Upper lobe of left lung (tissue), 5 donors: ENCODE measurements around the genes SWT1 and RGS21.

GRCh38 chr1:183873244-183874151 lies 68.6 kb downstream of the RGL1 start:
- PRO-cap, 2 experiments = no peak in any of the 2 experiments
- RAMPAGE, long total RNA, 4 experiments = start-site peak on the plus strand in 1 of 4 experiments, at chr1:183873366-183874059 at its widest, 6 reads per replicate

DNA sequence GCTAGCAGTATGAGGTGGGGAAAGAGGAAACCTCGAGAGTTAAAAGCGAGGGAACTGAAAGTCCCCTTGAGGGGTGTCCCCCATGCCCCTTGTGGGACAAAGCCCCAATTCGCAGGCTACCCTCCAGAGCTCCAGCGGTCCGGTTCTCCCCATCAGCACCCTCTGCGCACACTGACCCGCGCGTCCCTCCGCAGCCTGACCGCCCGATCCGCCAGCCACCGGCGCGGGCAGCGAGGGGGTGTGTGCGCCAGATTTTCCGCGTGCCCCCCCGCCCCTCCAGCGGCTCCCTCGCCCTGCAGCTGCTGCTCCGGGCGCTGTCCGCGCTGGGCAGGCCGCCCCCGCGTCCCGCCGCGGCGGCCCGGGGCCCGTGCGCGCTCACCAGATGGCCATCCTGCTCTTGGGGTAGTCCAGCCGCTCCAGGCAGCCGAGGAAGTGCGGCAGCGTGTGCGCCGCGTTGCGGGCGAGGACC lies 778 bp downstream of the COLGALT2 start:
- PRO-cap, 2 experiments = no peak in any of the 2 experiments
- RAMPAGE, long total RNA, 4 experiments = no peak in any of the 4 experiments

DNA sequence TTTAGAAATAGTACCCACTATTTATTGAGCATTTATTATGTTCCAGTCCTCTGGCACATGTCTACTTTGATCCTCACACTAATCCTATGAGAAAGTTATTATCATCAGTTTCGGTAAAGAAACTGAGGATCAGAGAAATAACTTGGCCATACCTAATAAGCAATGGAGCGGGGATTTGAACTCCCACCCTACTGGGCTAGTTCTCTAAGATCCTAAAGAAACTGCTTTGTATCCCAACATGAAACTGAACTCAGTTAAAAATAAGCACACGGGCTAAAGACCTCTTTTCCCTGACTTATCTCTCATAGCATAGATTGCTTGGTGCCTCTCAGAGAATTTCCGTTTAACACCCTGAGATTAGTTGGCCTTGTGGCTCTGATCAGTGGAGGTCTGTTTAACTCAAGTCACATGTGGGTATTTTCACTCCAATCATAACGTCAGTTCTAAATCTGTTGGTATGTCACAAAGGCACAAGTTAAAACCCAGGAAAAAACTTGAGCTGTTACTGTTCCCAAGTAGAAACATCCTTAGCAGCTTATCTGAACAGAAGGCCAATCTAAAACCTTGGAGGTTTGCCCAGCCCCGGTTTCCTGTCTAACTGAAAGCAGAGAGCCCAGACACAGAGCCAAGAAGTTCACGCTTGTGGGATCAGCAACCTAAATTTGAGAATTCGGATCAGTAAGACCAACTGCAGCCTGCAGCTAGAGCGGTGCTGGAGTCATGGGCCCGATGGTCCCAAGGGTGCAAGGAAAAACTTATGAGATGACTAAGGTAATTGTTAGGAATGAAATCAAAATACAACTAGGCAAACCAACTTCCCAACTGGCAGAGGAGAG lies 90.4 kb upstream of the C1orf21 start:
- PRO-cap, 2 experiments = peak in 1 of 2 experiments; most common plus-strand start position 607 of the sequence (in 1); most common minus-strand start position 392 of the sequence (in 1)
- RAMPAGE, long total RNA, 4 experiments = no peak in any of the 4 experiments

DNA sequence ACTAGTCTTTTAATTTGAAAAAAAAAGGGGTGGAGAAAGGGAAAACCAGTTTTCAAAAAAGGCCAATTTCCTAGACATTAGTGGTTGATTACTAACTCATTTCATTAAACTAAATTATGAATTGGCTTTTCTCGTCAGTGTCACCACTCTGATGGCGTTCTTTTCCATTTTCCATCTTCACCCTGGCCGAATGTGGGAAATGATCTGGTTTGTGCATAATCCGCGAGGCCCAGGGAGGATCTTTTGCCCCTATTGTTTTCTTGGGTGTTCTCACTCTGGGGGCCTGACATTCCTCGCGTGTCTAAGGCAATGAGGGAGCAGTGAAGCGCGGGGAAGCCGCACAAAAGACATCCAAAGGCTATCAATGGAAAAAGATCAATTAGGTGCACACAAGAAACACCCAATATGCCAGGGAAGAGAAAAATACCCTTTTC lies 1.1 kb upstream of the C1orf21 start:
- PRO-cap, 2 experiments = no peak in any of the 2 experiments
- RAMPAGE, long total RNA, 4 experiments = no peak in any of the 4 experiments

DNA sequence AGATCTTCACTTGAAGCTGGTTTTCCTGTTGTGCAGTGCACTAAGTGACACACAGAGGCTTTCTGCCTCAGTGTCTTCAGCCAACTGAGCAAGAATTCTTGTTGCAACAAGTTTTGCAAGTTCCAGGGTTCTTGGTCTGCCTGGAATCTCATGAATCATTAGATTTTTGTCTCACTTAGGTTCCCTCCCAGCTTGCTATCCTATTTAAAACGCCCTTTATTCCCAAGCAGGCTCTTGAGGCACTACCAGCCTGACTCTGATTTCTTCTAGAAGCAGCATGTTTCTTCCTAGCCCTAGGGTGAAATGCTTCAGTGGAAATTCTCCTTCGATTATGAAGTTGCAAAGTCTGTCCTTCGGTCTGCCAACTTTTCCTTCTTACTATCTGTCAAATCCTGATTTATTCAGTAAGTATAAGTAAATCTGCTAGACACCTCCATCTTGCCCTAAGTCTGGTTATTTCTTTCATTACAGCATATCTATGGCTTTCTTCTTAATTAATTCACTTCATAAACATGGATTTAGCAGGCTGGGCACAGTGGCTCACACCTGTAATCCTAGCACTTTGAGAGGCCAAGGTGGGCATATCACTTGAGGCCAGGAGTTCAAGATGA lies 158.9 kb downstream of the C1orf21 start:
- PRO-cap, 2 experiments = no peak in any of the 2 experiments
- RAMPAGE, long total RNA, 4 experiments = no peak in any of the 4 experiments

DNA sequence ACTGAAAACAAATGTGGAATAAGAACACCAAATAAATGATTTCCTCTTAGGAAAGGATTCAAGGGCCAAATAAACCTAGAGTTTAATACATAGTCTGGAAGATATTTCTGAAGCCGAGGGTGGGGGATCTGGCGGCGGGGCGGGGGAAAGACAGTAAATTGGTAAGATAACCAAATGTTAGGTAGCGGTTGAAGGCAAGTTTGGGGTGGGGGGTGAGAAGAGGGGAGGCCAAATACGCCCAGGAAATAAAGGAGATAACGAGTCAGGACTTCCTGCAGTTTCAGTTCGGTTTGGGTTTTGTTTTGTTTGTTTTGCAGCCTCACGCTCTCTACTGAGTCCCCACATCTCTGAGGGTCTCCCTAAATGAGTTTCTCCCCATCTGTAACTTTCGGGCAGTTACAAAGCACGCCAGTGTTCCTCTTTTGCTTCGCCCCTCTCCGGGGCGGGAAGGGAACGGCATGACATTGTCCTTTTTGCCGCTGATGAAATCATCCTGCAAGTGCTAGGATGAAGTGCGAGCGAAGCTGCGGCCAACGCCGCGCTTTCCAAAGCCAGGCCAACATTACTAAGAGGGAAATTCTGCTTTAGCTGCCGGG lies 907 bp downstream of the NIBAN1 start:
- PRO-cap, 2 experiments = peak in 1 of 2 experiments; most common minus-strand start position 564 of the sequence (in 1)
- RAMPAGE, long total RNA, 4 experiments = no peak in any of the 4 experiments

GRCh38 chr1:185100216-185101169 lies 55.1 kb downstream of the RNF2 start:
- PRO-cap, 2 experiments = no peak in any of the 2 experiments
- RAMPAGE, long total RNA, 4 experiments = no peak in any of the 4 experiments

GRCh38 chr1:185154960-185155639 lies 1.7 kb downstream of the TRMT1L start:
- PRO-cap, 2 experiments = no peak in any of the 2 experiments
- RAMPAGE, long total RNA, 4 experiments = no peak in any of the 4 experiments

DNA sequence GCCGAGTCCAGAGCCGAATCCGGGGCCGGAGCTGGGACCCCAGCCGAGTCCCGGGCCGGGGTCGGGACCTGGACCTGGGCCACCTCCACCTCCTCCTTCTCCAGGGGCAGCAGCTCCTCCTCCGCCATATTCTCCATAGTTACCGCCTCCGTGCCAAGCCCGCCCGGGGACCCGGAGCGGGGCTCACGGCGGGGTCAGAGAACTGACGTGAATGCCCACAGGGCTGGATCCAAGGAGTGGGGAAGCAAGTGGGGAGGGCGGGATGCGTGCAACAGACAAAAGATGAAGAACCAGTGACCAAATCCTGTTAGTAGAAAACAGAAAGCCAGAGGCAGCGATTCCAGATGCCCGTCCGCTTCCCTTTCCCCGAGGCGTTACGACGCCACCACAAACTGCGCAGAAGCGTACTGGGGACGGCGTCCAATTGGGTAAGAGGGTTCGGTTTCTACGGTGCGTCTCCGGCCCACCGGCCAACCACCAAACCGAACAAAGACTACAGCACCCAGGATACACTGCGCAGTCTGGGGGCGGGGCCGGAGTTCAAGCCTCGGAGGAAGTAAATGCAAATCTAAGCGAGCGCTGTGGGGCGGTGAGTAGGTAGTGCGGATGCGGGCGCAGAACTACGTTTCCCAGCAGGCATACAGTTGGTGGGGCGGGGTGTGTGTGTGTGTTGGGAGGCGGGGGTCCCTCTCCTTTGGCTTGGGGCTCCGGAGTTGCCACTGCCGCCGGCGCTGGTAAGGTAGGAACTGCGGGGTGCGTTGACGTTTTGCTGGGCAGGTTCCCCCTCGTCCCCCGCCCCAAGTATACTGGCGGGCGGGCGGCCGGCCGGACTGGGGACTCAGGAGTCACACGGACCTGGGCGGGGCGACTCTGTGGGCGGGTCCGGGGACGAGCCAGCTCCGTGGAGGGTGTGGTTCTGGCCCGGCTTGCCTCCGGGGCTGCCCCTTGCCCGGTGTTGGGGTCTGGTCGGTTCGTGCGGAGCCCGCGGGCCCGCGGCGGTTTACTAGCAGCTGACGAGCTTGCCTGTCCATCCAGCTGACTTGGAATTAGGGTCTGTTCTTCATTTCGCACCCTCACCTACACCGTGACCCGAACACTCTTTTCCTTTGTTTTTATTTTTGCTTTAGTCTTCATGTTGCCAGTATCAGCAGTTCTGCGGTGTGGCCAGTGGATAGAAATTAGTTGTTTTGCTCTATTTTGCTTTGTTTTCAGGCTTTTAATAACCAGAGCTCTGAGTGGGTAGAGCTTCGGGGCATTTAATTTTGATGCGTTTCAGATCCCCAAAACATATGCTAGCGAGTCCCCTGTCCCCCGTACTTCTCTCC lies at the start of gene SWT1:
Gene SWT1, plus strand, starts transcription at position 592 of the 1,325 bp plus-strand sequence.
- PRO-cap, 2 experiments = peak in 2 of 2 experiments; most common plus-strand start position 592 of the sequence (in 2); most common minus-strand start position 376 of the sequence (in 2)
- RAMPAGE, long total RNA, 4 experiments = start-site peak on the plus strand in 4 of 4 experiments, centred at positions 610 to 938 of the sequence, 21 to 94 reads per replicate; start-site peak on the minus strand in 3 of 4 experiments, centred at positions 141 to 378 of the sequence, 22 to 101 reads per replicate

DNA sequence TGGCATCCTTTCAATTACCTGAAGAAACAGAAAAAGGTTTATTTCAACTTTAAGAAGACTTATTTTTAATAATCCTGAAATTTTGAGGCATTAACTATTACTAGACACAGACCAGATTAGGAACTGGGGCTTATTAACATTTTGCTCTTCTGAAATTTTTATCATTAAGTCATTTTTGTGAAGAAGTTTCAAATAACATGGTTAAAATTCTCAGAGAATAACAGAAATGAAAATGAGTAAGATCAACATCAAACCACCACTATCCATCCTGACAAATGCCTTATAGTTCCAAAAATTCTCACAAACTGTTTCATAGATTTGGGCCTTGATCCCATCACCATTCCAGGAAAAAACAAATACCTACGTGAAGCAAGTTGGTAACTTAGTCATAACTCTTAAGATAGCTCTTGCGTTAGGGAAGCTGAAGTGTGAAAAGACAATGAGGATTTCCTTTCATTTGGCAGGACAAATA lies 55.3 kb upstream of the HMCN1 start:
- PRO-cap, 2 experiments = no peak in any of the 2 experiments
- RAMPAGE, long total RNA, 4 experiments = no peak in any of the 4 experiments

DNA sequence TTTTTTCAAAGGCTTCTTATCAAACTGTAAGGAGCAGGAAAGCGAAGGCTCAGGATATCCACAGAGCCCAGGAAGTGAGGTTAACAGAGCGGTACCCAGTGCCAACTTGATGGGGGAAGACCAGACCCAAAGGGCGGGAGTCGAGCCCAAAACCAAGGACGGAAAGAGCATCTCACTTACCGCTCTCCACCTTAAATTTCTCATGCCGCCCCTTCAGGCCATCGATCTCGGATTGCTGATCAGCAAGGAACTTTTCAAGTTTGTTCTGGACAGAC lies 418 bp downstream of the TPR start:
- PRO-cap, 2 experiments = peak in 1 of 2 experiments; most common plus-strand start position 129 of the sequence (in 1)
- RAMPAGE, long total RNA, 4 experiments = no peak in any of the 4 experiments

DNA sequence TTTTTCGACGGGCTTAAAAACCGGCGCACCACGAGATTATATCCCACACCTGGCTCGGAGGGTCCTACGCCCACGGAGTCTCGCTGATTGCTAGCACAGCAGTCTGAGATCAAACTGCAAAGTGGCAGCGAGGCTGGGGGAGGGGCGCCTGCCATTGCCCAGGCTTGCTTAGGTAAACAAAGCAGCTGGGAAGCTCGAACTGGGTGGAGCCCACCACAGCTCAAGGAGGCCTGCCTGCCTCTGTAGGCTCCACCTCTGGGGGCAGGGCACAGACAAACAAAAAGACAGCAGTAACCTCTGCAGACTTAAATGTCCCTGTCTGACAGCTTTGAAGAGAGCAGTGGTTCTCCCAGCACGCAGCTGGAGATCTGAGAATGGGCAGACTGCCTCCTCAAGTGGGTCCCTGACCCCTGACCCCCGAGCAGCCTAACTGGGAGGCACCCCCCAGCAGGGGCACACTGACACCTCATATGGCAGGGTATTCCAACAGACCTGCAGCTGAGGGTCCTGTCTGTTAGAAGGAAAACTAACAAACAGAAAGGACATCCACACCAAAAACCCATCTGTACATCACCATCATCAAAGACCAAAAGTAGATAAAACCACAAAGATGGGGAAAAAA lies 42.5 kb downstream of the PTGS2 start:
- PRO-cap, 2 experiments = no peak in any of the 2 experiments
- RAMPAGE, long total RNA, 4 experiments = no peak in any of the 4 experiments

- PRO-cap, 2 experiments = no peak in any of the 2 experiments
- RAMPAGE, long total RNA, 4 experiments = no peak in any of the 4 experiments
Observed at GRCh38 chr1:186829171-186829507, 390 bp downstream of the PLA2G4A start.

DNA sequence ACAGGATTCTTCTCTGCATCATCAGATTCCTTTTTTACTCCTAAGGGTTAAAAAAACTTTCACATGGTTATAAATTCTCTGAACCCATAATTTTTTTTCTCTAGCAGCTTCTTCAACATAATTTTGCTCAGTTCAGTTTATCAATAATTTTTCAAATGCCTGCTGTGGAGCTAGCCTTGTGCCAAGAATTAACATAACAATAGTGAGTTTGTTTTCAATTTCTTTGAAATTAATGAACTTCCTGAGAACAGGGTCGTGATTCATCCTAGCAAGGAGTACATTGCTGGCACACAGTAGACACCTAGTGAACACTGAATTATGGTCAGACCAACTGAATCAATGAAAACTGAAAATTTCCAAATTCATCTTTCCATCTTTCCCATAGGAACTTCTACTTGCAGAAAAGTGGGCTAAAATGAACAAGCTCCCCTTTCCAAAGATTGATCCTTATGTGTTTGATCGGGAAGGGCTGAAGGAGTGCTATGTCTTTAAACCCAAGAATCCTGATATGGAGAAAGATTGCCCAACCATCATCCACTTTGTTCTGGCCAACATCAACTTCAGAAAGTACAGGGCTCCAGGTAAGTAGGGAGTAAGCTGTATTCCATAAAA lies 148.6 kb downstream of the PLA2G4A start:
- PRO-cap, 2 experiments = no peak in any of the 2 experiments
- RAMPAGE, long total RNA, 4 experiments = no peak in any of the 4 experiments

- PRO-cap, 2 experiments = no peak in any of the 2 experiments
- RAMPAGE, long total RNA, 4 experiments = no peak in any of the 4 experiments
Observed at GRCh38 chr1:191732411-191732816, 425.8 kb upstream of the RGS18 start.

GRCh38 chr1:192316914-192317296 lies at the start of gene RGS21:
Gene RGS21 (plus strand): TSS chr1:192316992.
- PRO-cap, 2 experiments = no peak in any of the 2 experiments
- RAMPAGE, long total RNA, 4 experiments = no peak in any of the 4 experiments

GRCh38 chr1:192521529-192522173 lies 53.9 kb upstream of the RGS1 start:
- PRO-cap, 2 experiments = no peak in any of the 2 experiments
- RAMPAGE, long total RNA, 4 experiments = no peak in any of the 4 experiments

GRCh38 chr1:192530162-192530767 lies 45.3 kb upstream of the RGS1 start:
- PRO-cap, 2 experiments = no peak in any of the 2 experiments
- RAMPAGE, long total RNA, 4 experiments = no peak in any of the 4 experiments

DNA sequence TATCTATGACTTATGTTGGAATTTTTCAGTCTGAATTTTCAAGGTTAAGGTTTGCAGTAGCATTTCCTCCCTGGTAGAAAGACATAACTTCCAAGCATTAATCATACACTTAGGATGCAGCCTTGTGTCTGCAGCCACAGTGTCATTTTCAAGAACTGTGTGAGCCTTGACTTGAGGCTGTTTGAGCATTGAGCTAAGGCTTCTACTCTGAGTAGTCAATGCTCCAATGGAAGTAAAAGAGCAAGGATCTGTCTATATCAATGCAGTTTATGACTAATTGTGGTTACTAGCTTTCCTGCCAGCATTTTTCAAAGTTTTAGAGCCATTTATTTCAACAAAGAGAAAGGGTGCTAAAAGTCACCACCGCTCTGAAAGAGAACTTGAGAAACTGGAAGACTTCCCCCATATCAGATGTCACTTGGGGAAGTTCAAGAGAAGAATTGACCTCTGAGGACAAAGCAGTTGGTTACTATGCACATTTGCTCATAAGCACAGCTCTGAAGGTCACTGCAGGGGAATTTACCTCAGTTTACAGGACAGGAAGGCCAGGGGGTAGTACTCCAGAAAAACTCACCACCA lies 24.6 kb upstream of the RGS1 start:
- PRO-cap, 2 experiments = no peak in any of the 2 experiments
- RAMPAGE, long total RNA, 4 experiments = no peak in any of the 4 experiments

- PRO-cap, 2 experiments = no peak in any of the 2 experiments
- RAMPAGE, long total RNA, 4 experiments = no peak in any of the 4 experiments
Observed at GRCh38 chr1:192609130-192609585, 26.8 kb upstream of the RGS13 start.